ENCODE measurements around the genes ANKRD42 and CREBZF.

DNA sequence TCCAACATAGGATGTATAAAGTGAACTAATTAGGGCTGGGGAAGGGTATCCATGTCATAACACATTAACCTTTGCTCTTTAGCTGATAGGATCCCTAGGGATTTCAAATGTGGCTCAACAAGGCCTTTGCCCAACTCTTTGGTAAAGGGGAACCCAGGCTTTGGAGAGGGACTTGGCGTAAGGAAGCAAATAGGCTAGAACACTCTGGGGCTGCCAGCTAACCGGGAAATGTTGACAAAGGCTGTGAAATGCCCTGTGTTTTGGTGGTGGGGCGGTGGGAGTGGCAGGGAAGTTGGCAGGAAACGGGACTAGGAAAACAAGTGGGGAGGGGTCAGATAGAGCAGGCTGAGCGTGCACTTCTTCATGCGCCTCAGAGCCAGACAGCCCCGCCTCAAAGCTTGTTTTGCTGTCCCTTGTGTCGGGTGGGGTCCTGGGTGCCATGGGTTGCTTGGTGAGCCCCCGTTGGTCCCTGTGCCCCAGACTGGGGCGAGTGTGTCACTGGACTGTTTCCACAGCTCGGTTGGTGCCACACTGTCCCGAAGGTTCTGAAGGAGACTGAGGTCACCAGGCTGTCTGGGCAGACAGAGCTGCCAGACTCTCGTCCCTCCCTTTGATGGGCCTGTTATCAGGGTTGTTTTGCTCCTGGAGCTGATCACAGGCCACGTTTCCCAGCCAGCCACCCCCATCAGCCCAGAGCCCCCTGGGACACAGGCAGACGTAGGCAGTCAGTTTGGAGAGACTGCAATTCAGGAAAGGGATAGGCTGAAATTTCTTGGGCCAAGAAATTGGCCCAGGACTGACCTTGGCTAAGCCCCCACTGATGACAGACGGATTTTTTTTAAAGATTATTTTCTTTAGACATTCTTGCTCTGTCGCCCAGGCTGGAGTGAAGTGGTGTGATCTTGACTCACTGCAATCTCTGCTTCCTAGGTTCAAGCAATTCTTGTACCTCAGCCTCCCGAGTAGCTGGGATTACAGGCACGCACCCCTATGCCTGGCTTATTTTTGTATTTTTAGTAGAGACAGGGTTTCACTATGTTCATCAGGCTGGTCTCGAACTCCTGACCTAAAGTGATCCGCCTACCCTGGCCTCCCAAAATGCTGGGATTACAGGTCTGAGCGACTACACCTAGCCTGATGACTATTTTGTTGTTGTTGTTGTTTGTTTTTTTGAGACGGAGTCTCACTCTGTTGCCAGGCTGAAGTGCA lies 19.5 kb downstream of the KCTD21 start:
- PRO-cap = bidirectional peak, plus-strand start at position 728 of the sequence, minus-strand start at position 600 of the sequence
- RAMPAGE, long total RNA, 4 experiments = no peak in any of the 4 experiments

- PRO-cap = no peak
- RAMPAGE, long total RNA, 4 experiments = no peak in any of the 4 experiments
Measured at GRCh38 chr11:78268433-78269533, 80.1 kb downstream of the USP35 start.

DNA sequence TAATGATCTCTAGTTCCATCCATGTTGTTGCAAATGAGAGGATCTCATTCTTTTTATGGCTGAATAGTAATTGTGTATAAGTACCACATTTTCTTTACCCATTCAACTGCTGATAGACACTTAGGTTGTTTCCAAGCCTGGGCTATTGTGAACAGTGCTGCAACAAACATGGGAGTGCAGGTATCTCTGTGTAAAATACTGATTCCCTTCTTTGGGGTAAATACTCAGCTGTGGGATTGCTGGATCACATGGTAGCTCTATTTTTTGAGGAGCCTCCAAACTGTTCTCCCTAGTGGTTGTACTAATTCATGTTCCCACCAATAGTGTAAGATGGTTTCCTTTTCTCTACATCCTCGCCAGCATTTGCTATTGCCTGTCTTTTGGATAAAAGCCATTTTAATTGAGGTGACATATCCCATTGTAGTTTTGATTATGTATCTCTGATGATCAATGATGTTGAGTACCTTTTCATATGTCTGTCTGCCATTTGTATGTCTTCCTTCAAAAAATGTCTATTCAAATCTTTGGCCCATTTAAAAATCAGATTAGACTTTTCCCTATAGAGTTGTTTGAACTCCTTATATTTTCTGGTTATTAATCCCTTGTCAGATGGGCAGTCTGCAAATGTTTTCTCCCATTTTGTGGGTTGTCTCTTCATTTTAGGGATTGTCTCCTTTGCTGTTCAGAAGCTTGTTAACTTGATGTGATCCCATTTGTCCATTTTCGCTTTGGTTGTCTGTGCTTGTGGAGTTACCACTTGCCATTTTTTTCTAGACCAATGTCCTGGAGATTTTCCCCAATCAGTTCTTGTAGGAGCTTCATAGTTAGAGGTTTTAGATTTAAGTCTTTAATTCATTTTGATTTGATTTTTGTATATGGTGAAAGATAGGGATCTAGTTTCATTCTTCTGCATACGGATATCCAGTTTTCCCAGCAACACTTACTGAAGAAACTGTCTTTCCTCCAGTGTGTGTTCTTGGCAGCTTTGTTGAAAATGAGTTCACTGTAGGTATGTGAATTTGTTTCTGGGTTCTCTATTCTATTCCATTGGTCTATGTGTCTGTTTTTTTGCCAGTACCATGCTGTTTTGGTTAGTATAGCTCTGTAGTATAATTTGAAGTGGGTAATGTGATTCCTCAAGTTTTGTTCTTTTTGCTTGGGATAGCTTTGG lies 82.7 kb downstream of the GAB2 start:
- PRO-cap = no peak
- RAMPAGE, long total RNA, 4 experiments = start-site peak on the minus strand in 1 of 4 experiments, centred at position 278 of the sequence, 6 reads per replicate

GRCh38 chr11:78387012-78387733 lies 30.4 kb downstream of the GAB2 start:
- PRO-cap = no peak
- RAMPAGE, long total RNA, 4 experiments = no peak in any of the 4 experiments

GRCh38 chr11:78575047-78575716 lies 518 bp upstream of the NARS2 start:
- PRO-cap = no peak
- RAMPAGE, long total RNA, 4 experiments = no peak in any of the 4 experiments

GRCh38 chr11:78651193-78651423 lies 76.4 kb upstream of the NARS2 start:
- PRO-cap = no peak
- RAMPAGE, long total RNA, 4 experiments = no peak in any of the 4 experiments

DNA sequence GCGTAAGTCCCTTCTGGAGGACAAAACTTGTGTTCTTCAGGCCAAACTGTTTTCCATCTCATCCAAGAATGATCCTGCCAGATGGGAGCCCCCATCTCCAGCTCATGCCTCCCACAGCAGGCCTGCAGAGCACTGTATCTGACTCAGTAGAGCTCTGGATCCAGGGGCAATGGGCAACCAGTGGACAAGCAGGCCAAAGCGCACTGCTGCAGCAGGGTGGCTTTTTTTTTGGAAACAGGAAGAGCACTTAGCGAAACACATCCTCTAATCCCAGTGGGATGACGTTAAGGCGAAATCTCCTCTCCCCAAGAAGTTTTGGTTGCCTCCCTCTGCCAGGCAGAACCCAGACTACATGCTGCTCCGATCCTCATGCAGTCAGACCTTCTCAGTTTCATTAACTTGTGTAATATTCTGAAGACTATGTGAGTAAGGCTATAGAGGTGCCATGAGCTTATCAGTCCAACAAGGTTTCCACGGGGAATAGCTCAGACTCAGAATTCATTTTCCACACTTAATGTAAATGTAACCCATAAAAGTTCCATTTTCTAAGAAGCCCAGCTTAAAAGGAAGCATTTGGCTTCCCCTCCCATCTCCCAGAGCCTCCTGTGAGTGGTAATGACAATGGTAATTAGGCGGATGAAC lies 81.3 kb upstream of the NARS2 start:
- PRO-cap = no peak
- RAMPAGE, long total RNA, 4 experiments = no peak in any of the 4 experiments

GRCh38 chr11:78828822-78829351 lies 254.2 kb upstream of the NARS2 start:
- PRO-cap = no peak
- RAMPAGE, long total RNA, 4 experiments = no peak in any of the 4 experiments

DNA sequence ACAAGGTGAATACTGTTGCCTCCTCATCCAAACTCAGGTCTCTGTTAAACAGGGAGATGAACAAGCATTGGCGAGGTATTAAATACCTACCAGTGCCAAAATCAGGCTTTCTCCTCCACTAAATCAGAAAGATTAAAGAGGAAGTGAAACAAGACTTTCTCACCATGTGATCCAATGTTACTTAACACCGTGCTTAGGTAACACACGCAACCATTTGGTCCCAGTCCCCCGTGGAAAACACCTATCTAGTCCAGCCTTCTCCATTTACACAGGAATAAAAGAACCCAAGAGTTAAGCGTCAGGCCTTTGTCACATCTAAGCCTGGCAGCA lies 34.5 kb downstream of the TENM4 start:
- PRO-cap = no peak
- RAMPAGE, long total RNA, 4 experiments = no peak in any of the 4 experiments

DNA sequence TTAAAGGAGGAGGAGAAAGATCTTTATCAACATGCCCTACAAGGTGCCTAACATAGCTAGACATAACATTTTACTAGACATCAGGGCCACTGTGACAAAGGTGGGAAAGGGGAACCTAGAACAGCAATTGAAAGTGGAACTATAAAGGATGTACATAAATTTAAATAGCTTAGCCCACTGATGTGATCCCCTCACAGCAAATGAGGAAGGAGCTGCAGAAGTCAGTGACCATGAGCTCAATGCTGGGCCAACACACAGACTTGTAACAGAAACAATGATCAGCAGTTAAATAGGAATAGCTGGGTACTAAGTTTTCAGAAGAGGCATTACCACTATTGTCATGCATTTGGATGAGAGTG lies 4.5 kb downstream of the PRCP start:
- PRO-cap = no peak
- RAMPAGE, long total RNA, 4 experiments = no peak in any of the 4 experiments

- PRO-cap = no peak
- RAMPAGE, long total RNA, 4 experiments = no peak in any of the 4 experiments
Measured at GRCh38 chr11:82971194-82971716, 69.7 kb downstream of the DDIAS start.

DNA sequence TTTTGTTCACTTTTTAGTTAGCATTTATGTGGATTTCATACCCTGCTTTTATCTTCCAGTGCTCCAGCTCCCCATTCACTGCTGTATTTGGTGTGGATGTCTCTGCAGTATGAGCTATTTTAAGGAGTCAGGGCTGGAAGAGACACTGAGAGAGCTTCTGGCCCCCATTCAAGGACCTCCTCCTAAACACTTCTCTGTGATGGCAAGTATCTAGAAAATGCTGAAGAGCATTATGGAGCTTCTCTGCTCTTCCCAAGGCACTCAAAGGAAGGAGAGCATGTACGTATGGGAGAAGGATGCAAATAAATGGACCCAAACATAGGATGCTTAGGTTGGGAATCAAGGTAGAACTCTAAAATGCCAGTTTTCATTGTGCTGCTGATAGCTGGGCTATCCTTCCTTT lies 79.4 kb downstream of the RAB30 start:
- PRO-cap = no peak
- RAMPAGE, long total RNA, 4 experiments = no peak in any of the 4 experiments

- PRO-cap = no peak
- RAMPAGE, long total RNA, 4 experiments = no peak in any of the 4 experiments
Measured at GRCh38 chr11:83069697-83070109, 2.0 kb downstream of the RAB30 start.

DNA sequence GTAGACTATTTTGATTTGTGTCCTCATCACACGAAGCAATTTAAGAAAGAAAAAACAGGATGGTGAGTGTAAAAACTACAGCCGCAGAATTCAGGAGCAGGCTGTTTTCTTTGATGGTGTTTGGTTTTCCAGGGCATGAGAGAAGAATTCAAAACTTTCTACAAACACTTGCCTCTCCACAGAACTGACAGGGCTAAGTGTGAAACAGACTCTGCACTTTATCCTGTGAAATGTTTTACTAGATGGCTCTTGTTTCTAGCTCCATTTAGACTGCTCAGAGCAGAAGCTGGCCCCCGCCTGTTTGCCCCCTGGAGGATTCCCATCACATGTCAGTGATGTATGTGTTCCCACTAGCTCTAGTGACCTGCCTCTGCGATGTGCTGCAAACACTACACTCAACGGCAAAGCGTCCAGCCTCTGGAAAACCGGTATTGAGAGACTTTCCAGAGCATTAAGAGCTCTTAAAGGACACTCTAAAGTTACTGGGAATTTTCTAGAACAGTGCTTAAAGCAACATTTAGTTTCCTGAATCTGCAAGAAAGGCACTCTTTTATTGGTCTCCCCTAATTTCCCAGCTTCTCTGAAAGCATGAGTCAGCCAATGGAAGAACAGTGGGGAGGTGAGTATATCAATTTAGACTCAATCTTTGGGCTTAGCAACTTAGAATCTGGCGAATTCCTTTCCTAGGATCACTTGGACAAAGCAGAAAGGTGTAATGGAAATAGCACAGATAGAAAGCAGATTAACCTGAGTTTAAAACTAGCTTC lies 41.3 kb upstream of the PCF11 start:
- PRO-cap = no peak
- RAMPAGE, long total RNA, 4 experiments = no peak in any of the 4 experiments

DNA sequence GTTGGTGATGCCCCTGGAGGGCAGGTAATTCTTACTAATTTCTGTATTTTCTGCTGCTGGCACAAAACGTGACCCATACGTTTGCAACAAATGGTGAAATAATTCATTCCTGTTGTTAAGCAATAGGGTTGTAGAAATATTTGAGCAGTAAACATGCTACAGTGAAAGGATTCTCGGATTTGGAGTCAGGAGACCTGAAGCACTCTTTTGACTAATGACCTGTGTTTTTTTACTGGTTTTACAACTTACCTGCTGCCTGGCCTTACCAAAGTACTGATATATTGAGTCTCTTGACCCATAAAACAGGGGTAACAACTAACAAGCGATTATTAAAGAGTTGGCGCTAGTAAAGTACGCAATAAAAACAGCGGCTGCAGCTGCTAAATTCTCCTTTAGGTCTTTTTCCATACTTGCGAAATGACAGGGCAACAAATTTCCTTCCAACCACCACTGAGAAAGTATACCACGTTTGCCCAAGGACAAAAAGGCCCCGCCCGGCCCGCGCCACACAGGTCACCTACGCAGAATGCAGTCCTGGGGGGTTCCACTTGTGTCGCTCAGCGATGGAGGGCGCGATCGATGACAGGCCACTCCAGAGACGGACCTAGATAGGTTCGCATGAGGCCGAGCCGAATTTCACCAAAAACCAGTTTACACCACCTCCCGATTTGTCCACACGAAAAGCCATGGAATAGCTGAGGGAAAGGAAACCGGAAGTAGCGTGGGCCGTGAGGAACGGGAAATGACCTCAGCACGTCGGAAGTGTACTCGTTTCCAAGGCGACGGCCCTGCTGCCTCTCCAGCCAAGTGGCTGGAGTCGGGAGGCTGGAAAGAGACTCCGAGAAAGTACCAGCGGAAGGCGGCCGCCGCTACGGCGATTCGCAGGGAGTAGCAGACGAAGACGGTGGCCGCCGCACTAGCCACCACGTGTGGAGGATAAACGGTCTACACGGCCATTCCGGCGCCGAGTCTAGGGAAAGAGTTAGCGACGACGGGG lies at the start of gene ANKRD42:
ANKRD42 (plus strand) TSS at position 767 of the 997 bp plus-strand sequence.
- PRO-cap = unidirectional peak, plus-strand start at position 170 of the sequence; bidirectional peak, plus-strand start at position 835 of the sequence, minus-strand start at position 718 of the sequence
- RAMPAGE, long total RNA, 4 experiments = start-site peak on the plus strand in 4 of 4 experiments, centred at positions 820 to 835 of the sequence, 20 to 155 reads per replicate; start-site peak on the minus strand in 4 of 4 experiments, centred at positions 701 to 710 of the sequence, 9 to 49 reads per replicate

DNA sequence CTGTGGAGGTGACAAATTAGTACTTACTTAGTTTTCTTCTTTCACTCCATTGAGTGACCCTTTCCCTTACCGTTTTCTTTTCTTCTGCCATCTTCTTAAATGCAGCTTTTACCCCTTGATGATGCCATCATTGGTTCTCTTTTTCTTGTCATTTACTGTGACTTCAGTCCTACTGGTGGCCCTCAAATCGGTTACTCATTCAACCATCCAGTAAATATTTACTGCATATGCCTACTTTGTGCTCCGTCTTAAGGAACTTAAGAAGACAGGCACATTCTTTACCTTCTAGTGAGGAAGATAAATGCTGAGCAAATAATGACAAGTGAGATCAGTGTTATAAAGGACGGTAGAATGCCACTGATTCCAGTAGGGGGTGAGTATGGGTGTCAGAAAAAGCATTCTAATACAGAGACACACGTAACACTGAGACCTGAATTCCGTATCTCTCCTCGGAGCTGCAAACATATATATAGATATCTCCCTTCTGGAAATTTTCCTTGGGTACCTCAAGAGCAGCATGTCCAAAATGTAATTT lies 1.6 kb downstream of the ANKRD42 start:
- PRO-cap = no peak
- RAMPAGE, long total RNA, 4 experiments = no peak in any of the 4 experiments

DNA sequence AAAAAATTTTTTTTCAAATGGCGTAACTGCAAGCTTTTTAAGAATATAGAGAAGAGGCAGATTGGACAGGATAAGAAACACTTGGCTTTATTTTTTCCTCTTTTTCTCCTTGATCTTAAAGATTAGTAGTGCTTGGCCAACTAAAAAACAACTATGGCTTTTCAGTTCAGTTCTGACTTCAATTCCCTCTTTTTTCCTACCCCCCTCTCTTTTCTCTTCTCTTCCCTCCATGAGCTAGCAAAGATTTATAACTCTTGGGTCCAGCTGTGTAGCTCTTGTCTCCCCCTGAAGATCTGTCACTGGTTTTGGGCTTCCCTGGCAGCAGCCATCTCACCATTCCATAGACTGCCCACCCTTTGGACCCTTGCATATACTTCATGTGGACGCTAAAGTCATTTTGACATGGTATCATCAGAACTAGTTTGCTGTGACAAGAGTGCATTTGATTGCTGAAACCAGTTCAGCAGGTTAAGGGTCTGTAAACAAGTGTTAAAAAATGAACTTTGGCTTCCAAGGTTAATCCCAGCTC lies 29.8 kb downstream of the CCDC90B start:
- PRO-cap = no peak
- RAMPAGE, long total RNA, 4 experiments = no peak in any of the 4 experiments

DNA sequence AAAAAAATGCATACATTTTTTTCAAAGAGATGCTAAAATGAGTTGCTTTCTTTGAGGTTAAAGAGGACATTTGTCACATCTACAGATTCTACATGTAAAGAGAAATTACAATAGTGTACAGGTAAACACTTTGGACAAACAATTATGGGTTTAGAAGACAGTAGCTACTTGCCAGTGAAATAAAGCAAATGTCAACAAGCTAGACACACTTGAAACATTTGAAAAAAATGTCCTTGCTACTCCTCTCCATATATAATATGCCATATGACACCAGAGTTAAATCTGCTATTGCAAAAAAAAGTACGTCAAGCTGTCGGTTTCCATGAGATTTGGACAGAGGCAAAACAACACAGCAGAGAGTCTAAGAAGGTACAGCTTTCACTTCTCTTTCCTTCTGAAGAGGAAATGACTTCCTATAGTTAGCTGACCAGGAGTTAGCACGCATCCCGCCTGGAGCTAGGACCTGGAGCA lies 394.8 kb upstream of the CCDC90B start:
- PRO-cap = no peak
- RAMPAGE, long total RNA, 4 experiments = no peak in any of the 4 experiments

- PRO-cap = bidirectional peak, plus-strand start at chr11:85664829, minus-strand start at chr11:85664709; bidirectional peak, plus-strand start at chr11:85665233, minus-strand start at chr11:85665110
- RAMPAGE, long total RNA, 4 experiments = start-site peak on the minus strand in 4 of 4 experiments, at chr11:85664925-85665122 at its widest, 17 to 543 reads per replicate
Measured at GRCh38 chr11:85664545-85665422, at the start of gene CREBZF. Gene CREBZF (minus strand): TSS chr11:85665129.

- PRO-cap = no peak
- RAMPAGE, long total RNA, 4 experiments = no peak in any of the 4 experiments
Measured at GRCh38 chr11:85680793-85681399, 5.1 kb downstream of the CCDC89 start.

All from gastroesophageal sphincter (tissue), 4 donors.